Lung (tissue), 4 donors: ENCODE measurements around the gene TOR2A.

GRCh38 chr9:127363003-127363634, 33.9 kb upstream of the SLC2A8 start:
- PRO-cap: no peak
- RAMPAGE, long total RNA: no peak
- RRBS: no CpG with 5 or more reads among the region's 4 CpGs

GRCh38 chr9:127368903-127369574, 27.9 kb upstream of the SLC2A8 start:
- PRO-cap: no peak
- RAMPAGE, long total RNA: no peak
- RRBS: no CpG with 5 or more reads among the region's 8 CpGs

GRCh38 chr9:127557247-127557906, 11.5 kb downstream of the NIBAN2 start:
- PRO-cap: no peak
- RAMPAGE, long total RNA: no peak
- RRBS: 8% methylated on average over 1 of the region's 6 CpGs

DNA sequence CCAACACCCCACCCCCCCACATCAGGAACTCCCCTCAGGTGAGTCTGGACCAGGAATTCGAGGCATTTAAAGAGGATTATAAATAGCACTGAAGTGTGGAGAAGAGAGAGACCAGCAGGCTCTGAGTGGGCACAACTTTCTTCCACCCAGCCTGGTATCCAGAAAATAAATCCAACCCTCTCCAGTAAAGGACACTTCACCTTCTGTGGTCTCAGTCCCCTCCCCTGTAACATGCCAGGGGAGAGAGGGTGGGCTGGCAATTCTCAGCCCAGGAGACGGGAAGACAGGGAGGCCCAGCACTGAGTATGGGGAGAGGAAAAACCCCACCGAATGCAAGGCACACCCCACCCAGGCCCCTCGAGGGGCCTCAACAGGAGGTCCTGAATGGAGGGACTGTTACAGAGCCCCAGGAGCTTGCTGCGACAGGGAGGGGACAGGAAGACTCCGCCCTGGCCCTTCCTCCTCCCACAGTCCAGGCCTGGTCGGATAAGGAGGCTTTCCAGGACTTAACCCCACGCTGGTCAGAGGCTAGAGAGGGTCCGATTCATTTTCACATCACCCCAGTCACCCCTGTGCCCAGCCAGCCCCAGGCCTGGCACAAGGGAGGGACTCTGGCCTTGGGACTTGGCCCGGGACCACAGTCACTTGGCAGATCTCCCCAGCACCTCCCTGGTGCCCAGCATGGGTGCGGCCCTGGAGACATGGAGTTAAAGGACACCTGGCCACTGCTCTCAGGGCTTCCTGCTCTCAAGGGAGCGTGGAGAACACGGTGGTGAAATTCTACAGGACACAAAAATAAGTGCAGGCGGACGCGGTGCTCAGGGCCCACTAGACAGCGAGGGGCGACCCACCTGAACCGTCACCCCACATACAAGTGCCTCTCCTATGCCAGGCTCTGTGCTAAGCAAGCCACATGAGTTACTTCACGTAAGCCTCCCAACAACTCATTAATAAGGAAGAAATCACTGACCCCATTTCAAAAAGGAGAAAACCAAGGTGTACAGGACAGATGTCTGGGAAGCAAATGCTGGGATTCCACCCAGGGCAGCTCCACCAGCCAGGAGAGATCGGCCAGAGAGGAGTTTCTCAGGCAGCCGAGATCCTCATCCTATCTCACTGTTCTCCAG, 1.6 kb downstream of the NIBAN2 start:
- PRO-cap: no peak
- RAMPAGE, long total RNA: no peak
- RRBS: no CpG with 5 or more reads among the region's 22 CpGs

GRCh38 chr9:127734947-127735816, at the start of gene TOR2A:
Gene TOR2A, minus strand, starts transcription at chr9:127735294.
- PRO-cap: unidirectional peak, minus-strand start at chr9:127735294
- RAMPAGE, long total RNA: no peak
- RRBS: 1% methylated on average over 23 of the region's 71 CpGs

DNA sequence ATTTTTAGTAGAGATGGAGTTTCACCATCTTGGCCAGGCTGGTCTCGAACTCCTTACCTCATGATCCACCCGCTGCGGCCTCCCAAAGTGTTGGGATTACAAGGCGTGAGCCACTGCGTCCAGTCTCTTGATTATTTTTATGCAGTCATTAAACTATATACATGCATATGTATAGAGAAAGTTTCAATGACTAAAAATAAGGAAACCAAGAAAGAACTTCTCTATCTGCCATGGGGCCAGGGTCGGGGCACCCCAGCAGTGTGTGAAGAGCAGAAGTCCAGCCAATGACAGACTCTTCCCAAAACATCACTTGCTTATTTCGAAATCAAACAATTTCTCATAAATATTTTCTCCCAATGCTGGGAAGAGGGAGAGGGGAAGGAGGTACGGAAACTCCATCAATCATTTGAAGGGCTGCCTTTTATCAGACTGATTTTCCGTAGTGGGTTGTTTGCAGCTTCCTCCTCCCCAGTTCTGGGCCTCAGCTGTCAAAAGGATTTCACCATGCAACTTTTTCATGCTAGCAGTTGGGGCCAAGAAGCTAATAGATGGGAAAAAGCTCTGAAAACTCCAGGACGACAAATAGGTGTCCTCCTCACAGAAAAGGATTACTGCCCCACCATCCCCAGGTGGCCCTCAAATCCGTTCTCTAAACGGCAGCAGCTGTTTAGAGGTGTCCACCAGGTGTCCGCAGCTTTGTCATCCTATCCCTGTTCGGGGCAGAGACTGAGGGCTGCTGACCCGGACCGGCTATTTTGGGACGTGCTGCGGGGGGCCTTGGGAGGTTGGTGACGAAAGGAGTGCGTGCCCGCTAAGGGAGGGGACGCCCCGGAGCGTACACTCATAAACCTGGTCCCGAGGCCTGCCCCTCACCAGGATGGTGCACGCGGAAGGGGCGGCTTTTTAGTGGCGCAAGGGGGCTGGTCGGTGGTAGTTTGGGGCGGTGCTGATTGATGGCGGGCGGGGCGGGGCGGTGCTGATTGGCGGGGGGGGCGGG, 541 bp upstream of the FPGS start:
- PRO-cap: bidirectional peak, plus-strand start outside the sequence, minus-strand start at position 879 of the sequence
- RAMPAGE, long total RNA: no peak
- RRBS: 2% methylated on average over 7 of the region's 37 CpGs

DNA sequence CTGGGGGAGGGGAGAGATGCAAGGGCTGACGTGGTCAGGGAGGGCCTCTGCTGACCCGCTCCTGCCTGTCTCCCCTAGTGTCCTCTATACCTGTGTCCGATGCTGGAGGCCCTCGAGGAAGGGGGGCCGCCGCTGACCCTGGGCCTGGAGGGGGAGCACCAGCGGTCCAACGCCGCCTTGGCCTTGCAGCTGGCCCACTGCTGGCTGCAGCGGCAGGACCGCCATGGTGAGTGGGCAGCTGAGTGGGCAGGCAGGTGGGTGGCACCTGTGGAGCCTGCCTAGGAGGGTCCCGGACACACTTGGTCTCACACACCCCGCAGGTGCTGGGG, 5.8 kb downstream of the FPGS start:
- PRO-cap: no peak
- RAMPAGE, long total RNA: no peak
- RRBS: no CpG with 5 or more reads among the region's 13 CpGs

GRCh38 chr9:127819795-127820509, 17.3 kb downstream of the FPGS start:
- PRO-cap: no peak
- RAMPAGE, long total RNA: no peak
- RRBS: no CpG with 5 or more reads among the region's 11 CpGs

GRCh38 chr9:127873246-127873820, 4.1 kb downstream of the AK1 start:
- PRO-cap: no peak
- RAMPAGE, long total RNA: no peak
- RRBS: 83% methylated on average over 1 of the region's 20 CpGs

DNA sequence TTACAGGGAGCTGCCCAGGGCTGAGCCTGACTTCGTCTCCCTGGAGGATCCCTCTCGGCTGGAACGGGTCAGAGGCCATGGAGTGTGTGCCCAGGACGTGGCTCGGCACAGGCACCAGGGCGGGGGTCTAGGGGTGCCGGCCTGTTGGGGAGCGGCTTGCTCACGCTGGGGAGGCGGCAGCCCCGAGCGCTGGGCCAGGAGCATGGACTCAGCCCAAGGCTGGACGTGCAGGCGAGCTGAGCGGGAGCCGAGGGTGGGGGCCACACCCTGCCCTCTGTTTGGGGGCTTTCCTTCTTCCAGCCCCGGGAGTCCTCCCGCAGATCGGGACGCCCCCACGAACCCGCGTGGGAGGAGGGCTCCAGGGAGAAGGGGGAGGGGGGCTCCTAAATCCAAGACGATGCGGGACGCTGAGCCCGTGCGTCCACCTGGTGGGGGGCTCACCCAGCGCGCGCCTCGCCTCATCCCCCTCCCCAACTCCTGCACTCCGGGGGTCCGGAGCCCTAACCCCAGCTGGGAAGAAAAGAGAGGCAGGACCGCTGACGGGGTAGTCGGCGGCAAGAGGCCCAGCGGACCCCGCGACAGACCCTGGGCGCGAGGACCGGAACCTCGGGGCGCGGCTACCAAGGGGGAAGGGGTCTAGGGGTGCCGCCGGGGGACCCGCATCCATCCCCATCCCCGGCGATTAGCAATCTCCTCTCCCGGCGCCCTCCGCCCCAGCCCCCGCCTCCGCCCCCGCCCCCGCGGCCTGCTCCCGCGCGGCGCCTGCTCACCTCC, 483 bp downstream of the ST6GALNAC6 start:
- PRO-cap: no peak
- RAMPAGE, long total RNA: no peak
- RRBS: 2% methylated on average over 18 of the region's 64 CpGs

DNA sequence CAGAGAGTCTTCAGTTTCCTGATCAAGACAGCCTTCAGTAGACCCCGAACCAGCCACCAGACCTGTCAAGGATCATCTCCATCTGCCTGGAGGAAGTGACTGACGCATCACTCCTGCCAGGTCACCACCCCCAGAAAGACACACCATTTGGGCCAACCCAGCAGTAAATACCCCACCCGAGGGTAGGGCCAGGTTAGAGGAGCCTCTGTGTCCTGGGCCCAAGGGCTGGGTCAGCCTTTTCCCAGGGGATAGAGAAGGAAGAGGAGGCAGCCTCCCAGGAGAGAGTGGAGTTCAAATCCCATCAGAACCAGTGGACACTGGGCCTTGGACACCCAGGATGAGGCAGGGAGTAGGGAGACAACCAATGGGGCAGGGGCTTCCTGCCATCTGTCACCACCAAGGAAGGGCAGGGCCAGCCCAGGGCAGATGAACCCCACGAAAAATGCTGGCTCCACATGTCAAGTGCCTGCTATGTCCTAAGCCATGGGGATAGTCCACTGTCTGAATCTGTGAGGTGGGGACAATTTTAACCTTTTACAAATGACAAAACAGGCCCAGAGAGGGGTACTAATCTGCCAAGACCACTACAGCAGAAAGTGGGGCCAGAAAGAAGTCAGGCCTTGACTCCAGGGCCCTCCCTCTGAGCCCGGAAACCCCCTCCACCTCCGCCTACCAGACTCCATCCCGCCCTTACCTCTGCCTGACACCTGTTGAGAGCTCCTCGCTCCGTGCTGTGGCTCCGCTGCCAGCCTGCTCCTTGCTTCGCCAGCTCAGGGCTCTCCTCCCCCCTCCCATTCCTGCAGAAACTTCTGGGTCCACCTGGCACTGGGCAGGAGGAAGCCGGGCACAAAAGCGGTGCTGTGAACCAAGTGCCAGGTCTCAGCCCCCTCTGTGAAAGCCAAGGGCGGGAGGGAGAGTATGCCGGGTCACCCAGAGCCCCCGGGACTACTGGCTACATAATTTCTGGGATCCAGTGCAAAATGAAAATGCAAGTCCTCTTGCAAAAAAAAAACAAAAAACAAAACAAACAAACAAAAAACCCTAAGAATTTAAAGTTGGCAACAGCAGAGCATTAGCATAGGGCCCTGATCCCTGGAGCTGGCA, 6.2 kb upstream of the ST6GALNAC6 start:
- PRO-cap: no peak
- RAMPAGE, long total RNA: no peak
- RRBS: 36% methylated on average over 4 of the region's 16 CpGs

- PRO-cap: no peak
- RAMPAGE, long total RNA: no peak
- RRBS: 4% methylated on average over 22 of the region's 54 CpGs
Observed at GRCh38 chr9:127927133-127927862, 3.3 kb downstream of the PIP5KL1 start.

- PRO-cap: no peak
- RAMPAGE, long total RNA: no peak
- RRBS: no CpG with 5 or more reads among the region's 14 CpGs
Observed at GRCh38 chr9:128030790-128031505, 36.2 kb downstream of the NAIF1 start.

DNA sequence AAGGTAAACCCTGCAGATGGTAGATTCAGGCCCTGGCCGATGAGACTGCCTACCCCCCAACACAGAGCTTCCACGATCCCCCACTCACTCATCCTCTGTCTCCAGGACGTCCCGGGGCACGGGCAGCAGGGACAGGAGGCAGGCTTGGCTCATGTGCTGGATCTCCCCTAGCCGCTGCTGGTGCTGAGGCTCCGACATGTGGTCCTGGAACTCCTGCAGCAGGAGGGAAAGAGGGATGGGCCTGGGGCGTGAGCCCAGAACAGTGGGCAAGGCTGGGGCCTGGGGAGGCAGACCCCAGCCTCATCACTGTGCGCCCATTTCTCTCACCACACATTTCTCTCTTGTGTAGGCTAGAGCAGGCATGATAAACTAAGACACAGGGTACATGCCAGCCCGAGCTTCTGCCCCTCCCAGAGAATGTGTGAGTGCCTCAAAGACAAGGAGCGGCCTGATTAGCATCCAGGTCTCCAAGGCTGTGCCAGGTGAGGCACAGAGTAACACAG, 15.1 kb downstream of the CIZ1 start:
- PRO-cap: no peak
- RAMPAGE, long total RNA: no peak
- RRBS: no CpG with 5 or more reads among the region's 11 CpGs

- PRO-cap: no peak
- RAMPAGE, long total RNA: no peak
- RRBS: no CpG with 5 or more reads among the region's 84 CpGs
Observed at GRCh38 chr9:128249665-128250841, 25.8 kb downstream of the GOLGA2 start.

GRCh38 chr9:128257428-128258469, 18.1 kb downstream of the GOLGA2 start:
- PRO-cap: no peak
- RAMPAGE, long total RNA: no peak
- RRBS: 89% methylated on average over 2 of the region's 27 CpGs

GRCh38 chr9:128259888-128260712, 15.7 kb downstream of the GOLGA2 start:
- PRO-cap: no peak
- RAMPAGE, long total RNA: no peak
- RRBS: no CpG with 5 or more reads among the region's 27 CpGs

DNA sequence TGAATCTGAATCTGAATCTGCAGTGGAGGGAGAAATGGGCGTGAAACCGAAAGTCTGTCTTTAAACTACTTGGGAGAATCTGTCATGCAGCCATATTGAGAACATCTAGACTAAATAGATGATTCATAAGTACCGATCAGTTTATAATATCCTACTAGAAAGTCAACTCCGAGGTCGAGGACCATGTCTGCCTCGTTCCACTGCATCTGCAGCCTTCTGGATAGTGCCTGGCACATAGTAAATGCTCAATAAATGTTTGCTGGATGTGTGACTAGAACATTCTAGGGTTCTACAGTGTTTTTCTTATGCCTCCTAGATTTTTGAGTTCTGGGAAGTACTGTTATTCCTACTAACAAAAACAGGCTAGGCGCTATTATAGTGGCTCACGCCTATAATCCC, 668 bp downstream of the COQ4 start:
- PRO-cap: no peak
- RAMPAGE, long total RNA: no peak
- RRBS: no CpG with 5 or more reads among the region's 8 CpGs

GRCh38 chr9:128434019-128434626, 13.5 kb downstream of the CERCAM start:
- PRO-cap: no peak
- RAMPAGE, long total RNA: no peak
- RRBS: no CpG with 5 or more reads among the region's 24 CpGs

DNA sequence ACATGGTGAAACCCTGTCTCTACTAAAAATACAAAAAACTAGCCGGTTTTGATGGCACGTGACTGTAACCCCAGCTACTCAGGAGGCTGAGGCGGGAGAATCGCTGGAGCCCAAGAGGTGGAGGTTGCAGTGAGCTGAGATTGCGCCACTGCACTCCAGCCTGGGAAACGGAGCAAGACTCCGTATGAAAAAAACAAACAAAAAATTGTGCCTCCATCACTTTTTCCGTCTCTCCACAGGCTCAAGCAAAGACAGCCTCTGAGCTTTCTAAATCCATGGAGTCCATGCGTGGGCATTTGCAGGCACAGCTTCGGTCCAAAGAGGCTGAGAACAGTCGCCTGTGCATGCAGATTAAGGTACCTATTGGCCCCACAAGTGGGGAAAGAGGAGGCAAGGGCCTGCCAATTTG, 20.8 kb upstream of the GLE1 start:
- PRO-cap: no peak
- RAMPAGE, long total RNA: no peak
- RRBS: no CpG with 5 or more reads among the region's 11 CpGs